Parietal lobe (tissue), 2 donors: Measurements from ENCODE around the genes ATG4D, KRI1 and TMED1.

DNA sequence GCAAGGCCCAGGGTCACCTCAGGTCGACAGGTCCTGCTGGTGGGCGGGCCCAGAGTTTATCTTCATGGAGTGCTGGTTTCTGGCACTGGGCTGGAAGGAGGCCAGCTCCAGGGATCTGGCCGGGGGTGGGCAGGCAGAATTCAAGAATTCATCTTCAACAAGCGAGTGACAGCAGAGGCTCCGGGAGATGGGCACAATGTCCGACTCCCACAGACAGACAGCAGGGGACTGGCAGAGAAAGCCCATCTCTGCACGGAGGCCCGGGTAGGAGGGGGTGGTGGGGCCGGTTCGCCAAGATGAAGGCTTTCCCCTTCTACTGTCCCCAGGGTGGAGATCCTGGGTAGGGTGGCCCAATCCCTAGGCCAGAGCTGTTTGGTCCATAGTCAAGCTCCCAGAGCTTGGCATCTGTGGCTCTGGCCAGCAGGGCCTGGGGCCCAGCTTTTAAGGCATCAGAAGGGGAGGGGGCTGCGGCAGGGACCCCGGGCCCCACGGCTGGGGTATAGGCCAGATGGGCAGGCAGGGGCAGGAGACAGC lies 610 bp upstream of the FDX2 start:
- RAMPAGE, long total RNA = no peak

DNA sequence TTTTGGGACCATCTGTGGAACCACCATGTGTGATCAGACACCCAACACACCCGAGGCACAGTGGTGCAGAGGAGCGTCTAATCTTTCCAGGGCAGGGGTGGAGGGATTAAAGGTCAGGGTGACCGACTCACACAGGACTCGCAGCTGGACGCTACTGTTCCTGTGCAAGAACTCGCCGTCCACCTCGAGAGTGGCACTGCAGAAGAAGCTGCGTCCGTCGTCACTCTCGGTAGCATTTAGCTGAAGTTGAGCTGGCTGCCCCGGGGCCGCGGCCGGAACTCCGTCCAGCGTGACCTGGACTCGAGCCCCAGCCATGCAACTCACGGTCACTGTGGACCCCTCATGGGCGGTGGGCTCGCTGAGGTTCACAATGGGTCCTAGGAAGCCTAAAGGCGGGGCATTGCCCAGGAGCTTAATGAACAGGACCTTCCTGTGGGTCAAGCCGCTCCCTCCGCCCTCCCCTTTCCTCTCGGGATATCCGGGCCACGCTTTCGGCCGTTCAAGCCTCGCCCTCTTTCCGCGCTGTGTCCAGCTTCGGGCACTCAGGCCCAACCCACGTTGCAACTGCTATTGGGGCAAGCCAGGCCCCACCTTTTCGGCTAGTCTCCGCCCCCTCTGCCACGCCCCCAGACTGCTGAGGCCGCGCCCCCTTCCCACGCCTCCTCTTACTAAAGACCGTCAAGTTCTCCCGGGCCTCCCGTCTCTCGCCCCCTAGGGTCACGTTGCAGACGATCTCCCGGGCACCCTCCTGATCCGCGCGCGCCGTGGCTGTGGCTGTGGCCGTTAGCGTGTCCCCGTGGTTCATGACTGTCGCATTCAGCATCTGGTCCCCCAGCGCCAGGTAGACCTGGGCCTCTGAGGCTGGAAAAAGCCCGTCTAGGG lies 1.3 kb upstream of the RAVER1 start:
- RAMPAGE, long total RNA = no peak

DNA sequence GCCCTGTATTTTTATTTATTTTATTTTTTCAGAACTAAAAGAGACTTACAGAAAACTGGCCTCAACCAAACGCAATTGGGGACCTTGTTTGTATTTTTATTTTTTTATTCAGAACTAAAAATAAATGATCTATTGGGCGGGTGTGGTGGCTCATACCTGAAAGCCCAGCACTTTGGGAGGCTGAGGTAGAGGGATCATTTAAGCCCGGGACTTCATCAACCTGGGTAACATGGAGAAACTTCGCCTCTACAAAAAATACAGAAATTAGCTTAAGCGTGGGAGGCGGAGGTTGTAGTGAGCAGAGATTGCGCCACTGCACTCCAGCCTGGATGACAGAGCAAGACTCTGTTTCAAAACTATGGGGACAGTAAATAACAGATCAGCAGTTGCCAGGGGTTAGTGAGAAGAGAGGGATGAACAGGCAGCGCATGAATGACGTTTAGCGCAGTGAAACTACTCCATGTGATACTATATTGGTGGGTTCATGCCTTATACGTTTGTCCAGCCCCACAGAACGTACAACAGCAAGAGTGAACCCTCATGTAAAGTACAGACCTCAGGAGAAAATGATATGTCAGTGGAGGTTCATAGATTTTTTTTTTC lies 7.0 kb upstream of the ICAM3 start:
- RAMPAGE, long total RNA = no peak

DNA sequence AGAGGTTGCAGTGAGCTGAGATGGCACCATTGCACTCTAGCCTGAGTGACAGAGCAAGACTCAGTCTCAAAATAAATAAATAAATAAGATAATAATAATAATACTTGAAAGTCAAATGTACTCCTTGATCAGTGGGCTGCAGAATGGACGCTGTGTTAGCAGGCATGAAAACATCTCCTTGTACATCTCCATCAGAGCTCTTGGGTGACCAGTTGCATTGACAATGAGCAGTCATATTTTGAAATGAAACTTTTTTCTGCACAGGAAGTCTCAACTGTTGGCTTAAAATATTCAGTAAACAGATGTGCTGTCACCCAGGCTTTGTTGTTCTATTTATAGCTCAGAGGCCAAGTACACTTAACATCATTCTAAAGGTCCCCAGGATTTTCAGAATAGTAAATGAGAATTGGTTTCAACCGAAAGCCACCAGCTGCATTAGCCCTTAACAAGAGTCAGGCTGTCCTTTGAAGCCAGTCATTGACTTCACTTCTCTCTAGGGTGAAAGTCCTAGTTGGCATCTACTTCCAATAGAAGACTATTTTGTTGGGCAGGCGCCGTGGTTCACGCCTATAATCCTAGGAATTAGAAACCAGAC lies 8.1 kb upstream of the PDE4A start:
- RAMPAGE, long total RNA = no peak

GRCh38 chr19:10543442-10544616 lies at the start of gene ATG4D:
Gene ATG4D (plus strand): TSS chr19:10543904.
- RAMPAGE, long total RNA = no peak

DNA sequence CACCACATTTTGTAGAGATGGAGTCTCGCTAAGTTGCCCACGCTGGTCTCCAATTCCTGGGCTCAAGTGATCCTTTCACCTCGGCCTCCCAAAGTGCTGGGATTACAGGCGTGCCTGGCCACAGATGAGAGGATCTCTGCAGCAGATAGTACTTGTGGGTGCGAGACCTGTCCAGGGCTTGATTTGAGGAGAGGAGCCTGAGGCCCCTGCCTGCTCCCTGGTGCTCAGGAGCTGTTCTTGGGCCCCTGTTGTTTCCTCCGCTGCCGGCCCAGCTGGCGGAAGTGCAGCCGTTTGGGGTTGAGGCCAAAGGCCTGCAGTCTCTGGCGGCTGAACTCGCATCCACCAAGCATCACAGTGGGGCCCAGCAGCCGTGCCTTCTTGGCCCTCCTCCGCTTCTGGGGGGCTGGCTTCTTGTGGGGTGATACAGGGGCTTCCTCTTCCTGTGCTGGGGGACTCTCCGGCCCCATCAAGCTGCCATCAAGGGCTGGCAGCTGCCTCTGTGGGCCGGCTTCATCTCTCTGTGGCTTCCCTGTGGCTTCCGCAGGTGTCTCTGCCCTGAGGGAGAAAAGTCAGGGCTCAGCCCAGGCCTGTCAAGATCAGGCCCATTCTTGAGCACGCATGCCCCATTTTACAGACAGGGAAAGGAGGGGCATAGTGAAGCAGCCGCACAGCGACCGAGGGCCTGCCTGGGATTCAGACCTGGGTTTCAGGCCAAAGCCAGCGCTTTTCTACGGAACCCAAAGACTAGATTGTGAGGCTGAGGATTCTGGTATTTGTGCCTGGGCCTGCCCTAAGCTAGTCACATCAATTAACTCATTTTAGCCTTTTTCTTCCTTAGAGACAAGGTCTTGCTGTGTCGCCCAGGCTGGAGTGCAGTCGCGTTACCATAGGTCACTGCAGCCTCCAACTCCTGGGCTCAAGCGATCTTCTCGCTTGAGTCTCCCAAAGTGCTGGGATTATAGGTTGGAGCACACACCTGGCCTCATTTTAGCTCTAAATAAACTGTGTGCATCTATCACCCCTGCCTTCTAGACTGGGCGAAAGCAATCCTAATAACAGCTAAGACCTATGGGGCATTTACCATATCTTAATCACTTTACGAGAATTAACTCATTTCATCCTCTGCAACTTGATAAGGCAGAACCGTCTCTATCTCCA lies 10.4 kb downstream of the ATG4D start:
- RAMPAGE, long total RNA = no peak

DNA sequence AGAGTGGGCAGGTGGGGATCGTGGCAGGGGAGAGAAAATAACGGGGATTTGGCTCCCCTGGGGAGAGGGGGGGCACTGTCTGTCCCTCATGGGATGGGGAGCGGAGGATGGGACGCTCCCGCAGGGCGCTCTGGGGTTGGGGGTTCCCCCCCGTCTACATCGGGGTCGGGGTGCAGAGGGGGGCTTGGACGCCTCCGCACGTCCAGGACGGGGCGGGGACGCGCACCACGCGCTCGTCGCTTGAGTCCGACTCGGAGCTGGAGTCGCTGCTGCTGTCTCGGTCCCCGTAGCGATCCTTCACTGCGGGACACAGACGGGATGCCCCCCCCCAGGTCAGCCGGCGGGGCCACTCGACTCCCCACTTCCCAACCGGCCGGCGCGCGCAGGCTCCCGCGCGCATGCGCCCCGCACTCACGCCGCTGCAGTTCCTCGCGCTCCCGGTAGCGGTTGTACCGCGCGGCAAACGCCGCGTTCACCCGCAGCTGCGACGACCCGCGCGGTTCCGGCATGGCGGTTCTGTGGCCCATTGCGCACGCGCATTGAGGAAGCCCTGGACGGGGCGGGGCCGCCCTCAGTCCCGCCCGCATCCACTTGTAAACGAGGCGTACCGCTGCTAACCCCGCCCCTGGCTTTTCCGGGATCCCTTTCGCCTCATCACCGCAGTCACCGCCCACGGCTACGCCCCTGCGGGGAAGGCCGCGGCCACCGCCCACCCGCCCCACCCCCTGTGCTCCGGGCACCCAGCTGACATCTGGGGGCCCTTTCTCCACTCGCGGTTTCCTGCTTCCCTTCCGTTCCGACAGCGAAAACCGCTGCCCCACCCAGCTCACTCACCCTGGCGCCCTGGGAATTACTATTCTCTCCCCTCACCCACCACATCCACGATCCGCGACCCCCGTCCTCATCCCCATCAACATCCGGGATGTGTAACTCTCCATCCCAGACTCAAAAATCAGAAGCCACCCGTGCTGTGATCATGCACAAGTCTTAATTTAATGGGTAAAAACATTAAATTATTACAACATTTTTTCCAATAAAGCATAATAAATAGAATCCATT lies at the start of gene KRI1:
KRI1 (minus strand) TSS at position 520 of the 1,059 bp plus-strand sequence.
- RAMPAGE, long total RNA = no peak

DNA sequence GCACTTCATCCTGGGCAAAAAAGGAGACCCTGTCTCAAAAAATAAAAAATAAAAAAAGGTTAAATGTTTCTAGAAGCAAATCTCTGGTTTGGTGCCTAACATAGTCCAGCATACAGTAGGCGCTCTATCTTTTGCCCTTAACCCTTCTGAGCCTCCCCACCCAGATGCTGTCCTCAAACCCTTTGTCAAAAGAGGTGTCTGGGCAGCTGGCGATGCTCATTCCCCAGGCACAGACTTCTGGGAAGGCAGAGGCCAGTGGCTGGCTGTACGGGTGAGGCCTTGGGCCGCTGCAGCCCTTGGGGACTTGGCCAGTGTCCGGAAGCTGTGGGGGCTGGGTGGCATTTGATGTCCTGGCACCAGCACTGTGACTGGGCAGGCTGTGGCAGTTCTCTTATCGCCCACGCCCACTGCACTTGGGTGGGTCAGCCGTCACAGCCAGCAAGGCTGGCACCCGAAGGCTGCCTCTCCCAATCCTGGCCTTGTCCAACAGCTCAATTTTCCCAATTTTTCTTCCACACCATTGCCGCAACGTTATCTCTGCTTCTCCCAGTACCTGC lies 12.9 kb upstream of the SLC44A2 start:
- RAMPAGE, long total RNA = no peak

DNA sequence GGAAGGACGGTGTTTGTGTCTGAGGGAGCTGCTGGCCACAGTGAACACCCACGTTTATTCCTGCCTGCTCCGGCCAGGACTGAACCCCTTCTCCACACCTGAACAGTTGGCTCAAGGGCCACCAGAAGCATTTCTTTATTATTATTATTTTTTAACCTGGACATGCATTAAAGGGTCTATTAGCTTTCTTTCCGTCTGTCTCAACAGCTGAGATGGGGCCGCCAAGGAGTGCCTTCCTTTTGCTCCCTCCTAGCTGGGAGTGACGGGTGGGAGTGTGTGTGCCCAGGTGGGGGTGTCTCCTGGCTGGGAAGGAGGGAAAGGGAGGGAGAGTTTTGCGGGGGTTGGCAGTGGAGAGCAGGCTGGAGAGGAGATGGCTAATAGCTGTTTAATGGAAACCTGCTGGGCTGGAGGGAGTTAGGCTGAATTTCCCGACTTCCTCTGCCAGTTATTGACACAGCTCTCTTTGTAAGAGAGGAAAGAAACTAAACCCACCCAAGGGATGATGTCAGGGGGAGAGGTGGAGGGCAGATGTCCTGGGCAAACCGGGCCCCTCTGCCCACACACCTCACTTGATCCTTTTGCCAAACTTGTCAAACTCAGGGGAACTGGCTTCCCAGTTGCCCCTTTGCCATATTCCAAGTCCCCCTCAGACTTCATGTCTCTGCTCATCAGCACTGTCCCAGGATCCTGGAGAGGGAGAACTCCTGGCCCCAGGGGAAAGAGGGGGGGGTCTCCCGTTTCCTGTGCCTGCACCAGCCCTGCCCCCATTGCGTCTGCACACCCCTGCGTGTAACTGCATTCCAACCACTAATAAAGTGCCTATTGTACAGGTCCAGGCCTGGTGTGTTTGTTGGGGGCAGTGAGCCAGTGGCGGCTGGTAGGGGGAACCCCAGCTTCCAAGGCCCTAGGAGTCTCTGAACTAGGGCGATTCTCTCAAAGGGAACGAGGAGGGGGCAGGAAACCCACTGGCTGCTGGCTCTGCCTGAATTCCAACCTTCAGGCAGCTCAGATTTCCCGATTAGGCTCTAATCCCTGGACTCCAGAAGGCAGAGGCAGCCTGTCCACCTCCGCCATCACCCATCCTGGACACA lies 10.1 kb upstream of the ILF3 start:
- RAMPAGE, long total RNA = no peak

GRCh38 chr19:10682493-10683058 lies 18.7 kb upstream of the QTRT1 start:
- RAMPAGE, long total RNA = no peak

GRCh38 chr19:10694312-10695423 lies 6.6 kb upstream of the QTRT1 start:
- RAMPAGE, long total RNA = no peak

GRCh38 chr19:10736112-10736895 lies 18.4 kb downstream of the DNM2 start:
- RAMPAGE, long total RNA = no peak

GRCh38 chr19:10747700-10748126 lies 29.8 kb downstream of the DNM2 start:
- RAMPAGE, long total RNA = no peak

- RAMPAGE, long total RNA = no peak
Measured at GRCh38 chr19:10800502-10800871, 35.5 kb downstream of the TMED1 start.

GRCh38 chr19:10835511-10836415 lies at the start of gene TMED1:
Gene TMED1 (minus strand): TSS chr19:10836212.
- RAMPAGE, long total RNA = no peak

GRCh38 chr19:10838307-10838711 lies 2.3 kb upstream of the TMED1 start:
- RAMPAGE, long total RNA = no peak

DNA sequence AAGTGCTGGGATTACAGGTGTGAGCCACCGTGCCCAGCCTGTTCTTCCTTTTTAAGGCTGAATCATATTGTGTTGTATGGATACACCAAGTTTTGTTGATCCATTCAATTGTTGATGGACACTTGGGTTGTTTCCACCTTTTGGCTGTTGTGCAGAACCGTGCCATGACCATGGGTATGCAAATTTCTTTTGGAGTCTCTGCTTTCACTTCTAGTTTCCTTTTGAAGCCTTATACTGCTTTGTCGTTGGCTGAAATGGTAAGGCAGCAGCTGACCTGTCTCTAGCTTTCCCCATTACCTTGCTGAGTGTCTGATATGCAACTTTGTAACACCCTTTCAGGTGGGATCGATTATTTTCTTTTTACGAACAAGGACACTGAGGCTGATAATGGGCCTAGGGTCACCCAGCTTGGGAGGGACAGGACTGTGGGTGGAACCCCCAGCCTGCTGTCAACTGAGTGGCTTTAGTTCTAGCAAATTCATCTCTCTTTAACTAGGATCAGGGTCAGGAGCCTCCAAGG lies 3.4 kb upstream of the CARM1 start:
- RAMPAGE, long total RNA = no peak

GRCh38 chr19:10870475-10871283 lies 674 bp upstream of the CARM1 start:
- RAMPAGE, long total RNA = no peak

GRCh38 chr19:10896394-10896756 lies 25.0 kb downstream of the CARM1 start:
- RAMPAGE, long total RNA = no peak

- RAMPAGE, long total RNA = no peak
Measured at GRCh38 chr19:10920780-10921514, 7.5 kb downstream of the YIPF2 start.